Iris pigment epithelial cell (primary cell): ENCODE results near the gene CUEDC1.

- RRBS, result no CpG with 5 or more reads among the region's 8 CpGs
These were observed 179.6 kb downstream of the MSI2 start for GRCh38 chr17:57435686-57436473.

- RRBS, result no CpG with 5 or more reads among the region's 9 CpGs
These were observed 222.0 kb downstream of the MSI2 start for GRCh38 chr17:57478190-57478939.

GRCh38 chr17:57480437-57480854 is 224.1 kb downstream of the MSI2 start:
- RRBS, result no CpG with 5 or more reads among the region's 4 CpGs

GRCh38 chr17:57534829-57536065 is 209.9 kb downstream of the CCDC182 start:
- RRBS, result no CpG with 5 or more reads among the region's 11 CpGs

DNA sequence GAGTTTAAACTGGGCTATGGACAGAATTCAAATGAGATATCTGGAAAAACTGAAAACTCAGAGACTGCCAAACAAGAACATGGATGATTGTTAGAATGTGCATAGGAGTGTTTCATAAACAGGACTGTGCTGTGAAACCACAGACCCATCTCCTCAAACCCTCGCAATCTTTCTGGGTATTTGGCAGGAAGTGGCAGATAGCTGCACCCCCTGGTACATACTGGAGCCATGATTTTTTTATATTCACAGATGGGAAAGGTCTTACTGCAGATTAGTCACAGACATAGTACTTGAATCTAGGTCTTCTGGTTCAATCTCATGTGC is 145.0 kb downstream of the CCDC182 start:
- RRBS, result no CpG with 5 or more reads among the region's 1 CpG

DNA sequence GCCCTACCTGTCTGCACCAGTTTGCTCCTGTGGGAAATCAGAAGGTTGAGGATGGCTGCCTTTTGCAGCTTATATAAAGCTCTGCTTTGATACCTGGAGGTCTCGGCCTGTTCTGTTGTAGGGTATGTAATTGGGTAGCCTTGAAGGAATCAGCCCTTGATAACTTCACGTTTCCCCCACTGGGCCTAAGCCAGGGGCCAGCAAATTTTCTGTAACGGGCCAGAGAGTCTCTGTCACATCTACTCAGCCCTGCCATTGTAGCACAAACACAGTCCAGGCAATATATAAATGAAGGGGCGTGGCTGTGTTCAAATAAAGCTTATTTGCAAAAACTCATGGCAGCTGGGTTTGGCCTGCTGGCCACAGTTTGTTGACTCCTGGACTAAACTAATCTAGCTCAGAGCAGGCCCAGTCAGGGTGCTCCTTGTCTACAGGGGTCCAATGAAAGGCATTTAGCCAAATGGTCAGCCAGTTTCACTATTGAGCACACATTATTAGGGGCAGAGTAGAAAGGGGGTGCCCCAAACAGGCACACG is 141.6 kb downstream of the CCDC182 start:
- RRBS, result no CpG with 5 or more reads among the region's 5 CpGs

DNA sequence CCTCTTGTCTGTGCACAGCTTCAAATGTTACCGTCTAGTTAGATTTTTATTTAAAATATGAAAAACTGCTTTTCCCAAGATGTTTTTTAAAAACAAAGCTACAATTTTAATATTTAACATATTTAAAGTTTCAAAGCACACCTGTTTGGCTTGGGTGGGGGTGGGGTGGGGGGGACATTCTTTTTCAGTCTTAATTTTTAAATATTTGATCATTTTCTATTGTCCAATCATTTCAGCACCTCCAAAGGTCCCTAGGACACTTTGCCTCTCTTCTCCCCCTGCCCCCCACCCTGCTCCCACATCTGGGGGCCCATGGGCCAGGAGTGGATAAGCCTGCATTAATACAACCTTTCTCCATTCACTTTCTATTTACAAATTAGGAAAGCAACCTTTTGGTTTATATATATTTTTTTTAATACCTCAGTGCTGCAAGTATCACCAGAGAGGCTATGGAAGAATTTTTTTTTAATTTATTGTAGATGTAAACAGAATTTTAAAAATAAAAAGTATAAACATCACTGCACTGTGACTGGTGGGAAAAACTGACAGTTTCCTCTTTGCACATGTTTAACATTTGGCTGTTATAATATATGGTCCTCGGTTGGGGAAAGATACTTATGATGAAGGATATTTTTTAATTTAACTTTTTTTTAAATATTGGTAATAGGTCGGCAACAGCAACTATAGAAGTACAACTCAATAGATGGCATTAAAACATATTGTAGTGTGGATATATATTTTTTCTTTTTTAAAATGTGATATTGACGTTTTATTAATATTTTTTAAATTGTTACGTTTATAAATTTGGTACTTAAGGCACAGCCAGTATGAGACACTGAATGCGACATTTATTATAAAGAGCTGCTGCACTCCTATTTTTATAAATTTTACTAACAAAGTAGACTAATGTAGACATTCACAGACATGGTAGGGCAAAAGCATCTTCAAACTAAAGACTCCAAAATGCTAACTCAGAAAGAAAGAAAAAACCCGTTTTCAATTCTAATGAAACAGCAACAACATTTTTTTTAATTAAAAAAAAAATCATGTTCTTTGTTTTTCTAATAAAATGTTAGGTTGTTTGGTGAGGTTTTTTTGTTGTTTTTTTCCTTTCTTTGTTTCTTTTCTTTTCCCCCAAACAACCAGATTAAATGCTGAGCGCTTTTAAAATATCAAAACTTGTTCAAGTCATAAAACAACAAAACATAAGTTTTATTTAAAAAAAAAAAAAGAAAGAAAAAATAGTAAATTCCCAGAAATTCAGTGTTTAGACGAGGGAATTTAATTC is 64.1 kb downstream of the CCDC182 start:
- RRBS, result no CpG with 5 or more reads among the region's 9 CpGs

GRCh38 chr17:57890866-57891229 is 41.0 kb upstream of the MRPS23 start:
- RRBS, result no CpG with 5 or more reads among the region's 3 CpGs

- RRBS, result 97% methylated on average over 2 of the region's 11 CpGs
These were observed 45.6 kb upstream of the MRPS23 start for GRCh38 chr17:57895038-57896165.

GRCh38 chr17:57906795-57907431 is 48.3 kb downstream of the CUEDC1 start:
- RRBS, result no CpG with 5 or more reads among the region's 13 CpGs

DNA sequence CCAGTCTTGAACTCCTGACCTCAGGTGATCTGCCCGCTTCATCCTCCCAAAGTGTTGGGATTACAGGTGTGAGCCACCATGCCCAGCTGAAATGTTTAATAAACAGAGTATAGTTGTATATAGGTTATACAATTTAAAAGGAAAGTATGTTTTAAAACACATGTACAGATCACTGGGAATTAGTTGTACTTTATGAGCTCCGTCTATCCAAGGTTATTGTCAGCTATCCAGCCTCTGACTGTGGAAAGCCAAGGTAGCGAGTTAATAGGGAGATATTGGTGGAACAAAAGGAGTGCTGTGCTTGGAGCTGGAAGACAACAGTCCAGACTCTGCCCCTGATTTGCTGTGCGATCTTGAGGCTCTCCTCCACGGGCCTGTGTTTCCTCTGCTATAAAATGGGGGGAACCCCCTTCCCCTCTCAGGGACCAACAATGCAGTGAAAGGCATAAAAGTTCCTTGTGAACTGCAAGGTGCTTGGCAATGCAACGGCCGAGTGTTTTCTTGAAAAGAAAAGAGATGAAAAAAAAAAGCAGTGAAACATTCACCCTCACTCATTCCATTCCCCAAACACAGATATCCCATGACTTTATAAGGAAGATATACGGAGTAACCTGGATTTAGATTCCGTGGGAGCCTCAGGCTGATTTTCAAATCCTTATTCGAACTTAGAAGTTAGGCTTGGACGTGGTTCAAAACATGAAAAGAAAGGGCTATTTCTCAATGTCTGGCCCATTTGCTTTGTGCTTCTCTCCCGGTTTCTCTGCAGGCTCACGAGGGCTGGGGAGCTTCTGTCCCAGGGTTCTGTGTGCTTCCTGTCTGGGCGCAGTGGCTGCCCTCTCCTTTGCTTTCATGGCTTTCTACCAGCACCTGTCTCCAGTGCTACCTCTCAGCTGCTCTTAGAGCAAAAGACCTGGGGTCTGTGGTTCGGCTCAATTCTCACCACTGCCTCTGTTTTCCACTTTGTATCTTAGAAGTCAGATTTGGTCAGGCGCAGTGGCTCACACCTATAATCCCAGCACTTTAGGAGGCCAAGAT is 34.0 kb downstream of the CUEDC1 start:
- RRBS, result no CpG with 5 or more reads among the region's 16 CpGs

- RRBS, result no CpG with 5 or more reads among the region's 11 CpGs
These were observed 19.9 kb downstream of the CUEDC1 start for GRCh38 chr17:57935139-57935884.

DNA sequence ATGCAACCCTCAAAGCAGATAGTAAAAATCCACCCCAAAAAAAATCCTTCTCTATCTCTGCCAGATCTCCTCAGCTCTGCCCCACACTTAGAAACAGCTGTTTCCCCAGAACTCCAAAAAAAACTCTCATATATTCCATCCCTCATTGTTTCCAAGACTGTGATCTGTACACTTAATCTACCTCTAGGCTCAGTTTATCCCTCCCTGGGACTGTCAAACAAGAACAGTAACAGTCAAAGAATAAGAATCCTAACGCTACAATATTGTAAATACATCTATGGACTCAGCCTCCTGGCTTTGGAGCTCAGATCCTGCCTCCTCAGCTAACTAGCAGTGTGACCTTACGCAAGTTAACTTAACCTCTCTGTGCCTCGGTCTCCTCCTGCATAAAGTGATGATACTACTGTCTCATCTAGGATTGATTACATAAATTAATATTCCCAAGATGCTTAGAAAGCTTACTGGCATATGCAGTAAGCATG is 11.5 kb downstream of the CUEDC1 start:
- RRBS, result no CpG with 5 or more reads among the region's 3 CpGs

DNA sequence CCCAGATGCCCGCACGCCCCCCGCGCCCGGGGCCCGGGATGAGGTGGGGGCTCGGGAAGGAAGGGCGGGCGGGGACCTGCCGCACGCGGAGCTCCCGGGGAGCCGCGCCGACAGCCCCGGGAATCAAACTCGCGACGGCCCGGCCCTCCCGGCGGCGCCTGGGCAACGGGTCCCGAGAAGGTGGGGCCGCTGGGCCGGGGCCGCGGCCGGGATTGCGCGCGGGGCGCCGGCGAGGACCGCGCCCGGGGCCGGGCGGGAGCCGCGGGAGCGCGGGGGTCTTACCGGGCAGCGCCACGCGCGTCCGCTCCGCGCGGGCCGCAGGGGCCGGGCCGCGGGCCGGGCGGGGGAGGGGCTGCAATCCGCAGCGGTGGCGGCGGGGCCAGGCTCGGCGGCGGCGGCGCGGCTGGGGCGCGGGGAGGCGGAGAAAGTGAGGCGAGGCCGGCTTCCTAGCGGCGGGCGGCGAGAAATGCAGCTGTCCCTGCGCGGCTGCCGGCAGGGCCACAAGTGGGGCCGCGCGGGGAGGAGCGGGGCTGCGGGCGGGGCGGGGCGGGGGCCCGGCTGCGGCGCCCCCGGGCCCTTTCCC is at the start of gene CUEDC1:
CUEDC1 (minus strand) TSS at position 470 of the 583 bp plus-strand sequence.
- RRBS, result 3% methylated on average over 44 of the region's 95 CpGs

- RRBS, result no CpG with 5 or more reads among the region's 4 CpGs
These were observed 15.8 kb downstream of the VEZF1 start for GRCh38 chr17:57971960-57972913.

GRCh38 chr17:57996660-57997632 is 8.9 kb upstream of the VEZF1 start:
- RRBS, result no CpG with 5 or more reads among the region's 3 CpGs

GRCh38 chr17:58002209-58002777 is 4.8 kb downstream of the SRSF1 start:
- RRBS, result no CpG with 5 or more reads among the region's 2 CpGs

GRCh38 chr17:58089359-58089941 is 6.2 kb downstream of the DYNLL2 start:
- RRBS, result no CpG with 5 or more reads among the region's 6 CpGs

DNA sequence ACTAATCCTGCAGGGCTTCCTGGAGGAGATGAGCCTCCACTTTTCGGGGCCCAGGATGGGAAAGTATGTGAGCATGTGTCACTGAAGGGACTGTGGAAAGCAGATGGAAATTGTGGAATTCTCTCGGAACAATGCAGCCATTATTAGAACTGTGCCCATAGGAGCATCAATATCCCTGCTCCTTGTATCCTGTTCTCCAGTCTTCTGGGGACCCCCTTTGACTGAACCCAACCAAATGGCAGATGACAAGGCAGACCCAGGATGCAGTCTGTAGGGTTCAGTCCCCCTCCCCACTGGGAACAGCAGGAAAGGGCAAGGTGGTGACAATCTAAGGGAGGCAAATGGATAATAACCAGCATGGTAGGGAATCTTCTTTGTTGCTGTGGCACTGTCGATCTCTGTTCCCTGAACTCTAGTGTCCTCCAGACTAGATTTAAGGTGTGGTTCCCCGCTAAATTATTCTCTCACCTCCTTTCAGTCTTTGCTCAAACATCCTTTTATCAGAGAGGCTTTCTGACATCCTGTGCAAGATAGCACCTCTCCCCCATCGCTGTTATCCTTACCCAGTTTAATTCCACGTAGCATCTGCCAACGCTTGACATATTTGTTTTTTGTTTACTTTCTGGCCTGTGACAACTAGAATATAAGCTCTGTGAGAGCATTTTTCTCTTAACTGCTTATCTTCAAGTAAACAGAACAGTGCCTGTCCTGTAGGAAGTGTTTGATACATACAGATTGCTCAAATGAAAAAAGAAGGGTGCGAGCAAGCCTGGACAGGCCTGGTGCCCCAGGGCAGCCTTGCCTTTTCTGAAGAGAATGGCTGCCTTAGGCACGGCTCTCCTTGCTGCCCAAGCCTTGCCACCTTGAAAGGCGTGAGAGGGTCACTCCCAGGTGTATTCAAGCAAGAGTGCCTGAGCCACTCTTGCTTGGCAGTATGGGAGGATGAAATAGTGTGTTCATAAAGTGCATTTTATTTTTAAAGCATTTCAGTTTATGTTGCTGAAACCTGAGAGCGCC is 9.5 kb downstream of the DYNLL2 start:
- RRBS, result no CpG with 5 or more reads among the region's 11 CpGs

DNA sequence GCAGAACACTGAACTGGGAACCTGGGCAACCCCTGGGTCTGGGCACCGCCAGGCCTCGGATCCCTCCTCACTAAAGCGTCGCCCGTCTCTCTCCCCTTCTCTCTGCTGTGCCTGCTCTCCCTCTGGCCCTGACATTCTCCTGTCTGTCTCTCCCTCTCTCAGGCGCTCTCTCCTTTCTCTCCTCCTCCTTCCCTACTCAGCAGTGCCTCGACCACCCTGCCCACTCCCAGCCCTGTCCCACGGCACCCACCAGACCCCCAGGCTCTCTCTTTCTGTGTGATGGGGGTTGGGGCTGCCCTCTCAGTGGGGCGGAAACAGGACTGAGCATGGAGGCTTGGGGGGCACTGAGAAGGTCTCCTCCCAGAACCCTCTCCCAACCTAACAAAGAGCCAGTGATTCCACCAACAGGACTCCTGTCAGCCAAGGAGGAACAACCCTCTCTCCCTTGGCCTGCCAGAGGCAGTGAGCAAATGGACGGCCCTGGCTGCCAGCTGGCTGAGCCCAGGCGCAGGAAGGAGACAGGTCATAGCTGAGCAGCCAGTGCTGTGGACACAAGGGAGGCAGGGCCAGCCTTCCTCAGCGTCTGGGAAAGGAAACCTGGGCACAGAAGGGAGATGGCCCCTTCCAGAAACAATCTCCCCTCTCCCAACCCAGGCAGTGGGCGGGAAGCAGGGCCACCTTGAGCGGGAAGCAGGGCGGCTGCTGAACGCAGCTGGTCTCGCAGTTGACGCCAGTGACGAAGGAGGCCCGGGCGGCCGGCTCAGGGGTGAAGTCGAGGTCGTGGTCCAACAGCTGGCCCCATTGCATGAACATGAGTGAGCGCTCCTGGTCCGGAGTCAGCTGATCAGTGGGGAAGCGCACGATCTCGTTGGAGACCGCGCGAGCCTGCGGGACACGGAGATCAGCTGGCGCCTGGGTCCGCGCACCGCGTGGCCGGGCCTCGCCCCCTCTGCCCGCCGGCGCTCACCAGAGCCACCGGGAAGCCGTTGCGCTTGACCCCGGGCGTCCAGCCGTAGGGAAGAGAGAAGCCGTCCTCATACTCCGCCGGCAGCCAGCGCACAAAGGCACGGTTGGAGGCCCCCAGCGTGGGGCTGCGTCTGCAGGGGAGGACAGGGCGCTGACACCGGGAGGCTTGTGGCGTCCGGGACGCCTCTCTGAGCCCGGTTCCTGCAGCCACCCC is 2.0 kb downstream of the MPO start:
- RRBS, result 16% methylated on average over 17 of the region's 63 CpGs